ENCODE data around the genes MCTP1 and RHOBTB3.

DNA sequence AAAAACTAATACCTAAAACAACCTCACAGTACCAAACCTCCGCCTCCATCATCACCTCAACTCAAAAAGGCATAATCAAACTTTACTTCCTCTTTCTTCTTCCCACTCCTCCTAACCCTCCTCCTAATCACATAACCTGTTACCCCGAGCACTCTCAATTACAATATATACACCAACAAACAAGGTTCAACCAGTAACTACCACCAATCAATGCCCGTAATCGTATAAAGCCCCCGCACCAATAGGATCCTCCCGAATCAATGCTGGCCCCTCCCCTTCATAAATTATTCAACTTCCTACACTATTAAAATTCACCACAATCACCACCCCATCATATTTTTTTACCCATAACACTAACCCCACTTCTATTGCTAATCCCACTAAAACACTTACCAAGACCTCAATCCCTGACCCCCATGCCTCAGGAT is 49.6 kb downstream of the KIAA0825 start:
- PRO-cap: no peak

DNA sequence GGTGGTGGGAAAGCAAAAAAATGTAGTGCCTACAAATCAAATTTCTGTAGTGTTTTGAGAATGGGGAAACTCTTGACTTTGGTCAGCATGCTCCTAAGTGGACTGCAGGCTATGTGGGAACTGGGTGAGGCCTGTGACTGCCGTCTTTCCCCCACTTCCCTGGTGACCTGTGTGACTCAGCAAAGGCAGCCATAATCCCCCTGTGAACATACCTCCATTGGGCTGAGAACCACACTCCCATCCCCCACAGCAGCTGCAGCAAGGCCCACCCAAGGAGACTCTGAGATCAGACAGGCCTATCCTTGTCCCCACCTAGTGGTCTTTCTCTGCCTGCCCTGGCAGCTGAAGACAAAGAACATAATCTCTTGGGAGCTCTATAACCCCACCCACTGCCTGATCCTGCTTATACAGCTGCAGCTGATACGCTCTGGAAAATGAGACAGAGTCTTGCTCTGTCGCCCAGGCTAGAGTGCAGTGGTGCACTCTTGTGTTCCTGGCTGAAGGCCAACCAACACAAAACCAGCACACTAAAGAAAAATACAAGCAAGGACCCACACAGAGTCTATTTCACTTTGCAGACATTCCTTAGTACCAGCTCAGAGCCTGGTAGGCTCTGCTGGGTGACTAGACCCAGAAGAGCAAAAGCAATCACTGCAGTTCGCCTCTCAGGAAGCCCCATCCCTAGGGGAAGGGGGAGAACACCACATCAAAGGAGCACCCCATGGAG is 106.8 kb downstream of the MCTP1 start:
- PRO-cap: no peak

- PRO-cap: no peak
Measured at GRCh38 chr5:95284832-95285643, at the start of gene MCTP1. TSS of gene MCTP1 (minus strand) at chr5:95285094.

DNA sequence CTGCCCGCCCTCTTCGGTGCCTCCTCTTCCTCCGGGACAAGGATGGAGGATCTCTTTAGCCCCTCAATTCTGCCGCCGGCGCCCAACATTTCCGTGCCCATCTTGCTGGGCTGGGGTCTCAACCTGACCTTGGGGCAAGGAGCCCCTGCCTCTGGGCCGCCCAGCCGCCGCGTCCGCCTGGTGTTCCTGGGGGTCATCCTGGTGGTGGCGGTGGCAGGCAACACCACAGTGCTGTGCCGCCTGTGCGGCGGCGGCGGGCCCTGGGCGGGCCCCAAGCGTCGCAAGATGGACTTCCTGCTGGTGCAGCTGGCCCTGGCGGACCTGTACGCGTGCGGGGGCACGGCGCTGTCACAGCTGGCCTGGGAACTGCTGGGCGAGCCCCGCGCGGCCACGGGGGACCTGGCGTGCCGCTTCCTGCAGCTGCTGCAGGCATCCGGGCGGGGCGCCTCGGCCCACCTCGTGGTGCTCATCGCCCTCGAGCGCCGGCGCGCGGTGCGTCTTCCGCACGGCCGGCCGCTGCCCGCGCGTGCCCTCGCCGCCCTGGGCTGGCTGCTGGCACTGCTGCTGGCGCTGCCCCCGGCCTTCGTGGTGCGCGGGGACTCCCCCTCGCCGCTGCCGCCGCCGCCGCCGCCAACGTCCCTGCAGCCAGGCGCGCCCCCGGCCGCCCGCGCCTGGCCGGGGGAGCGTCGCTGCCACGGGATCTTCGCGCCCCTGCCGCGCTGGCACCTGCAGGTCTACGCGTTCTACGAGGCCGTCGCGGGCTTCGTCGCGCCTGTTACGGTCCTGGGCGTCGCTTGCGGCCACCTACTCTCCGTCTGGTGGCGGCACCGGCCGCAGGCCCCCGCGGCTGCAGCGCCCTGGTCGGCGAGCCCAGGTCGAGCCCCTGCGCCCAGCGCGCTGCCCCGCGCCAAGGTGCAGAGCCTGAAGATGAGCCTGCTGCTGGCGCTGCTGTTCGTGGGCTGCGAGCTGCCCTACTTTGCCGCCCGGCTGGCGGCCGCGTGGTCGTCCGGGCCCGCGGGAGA is 658 bp downstream of the GPR150 start:
- PRO-cap: bidirectional peak, plus-strand start at position 469 of the sequence, minus-strand start at position 188 of the sequence

- PRO-cap: unidirectional peak, minus-strand start at chr5:95641925; bidirectional peak, plus-strand start at chr5:95642112, minus-strand start at chr5:95641925
Measured at GRCh38 chr5:95641593-95642334, 4.8 kb upstream of the RFESD start.

GRCh38 chr5:95730602-95731402 is at the start of gene RHOBTB3:
TSS of gene RHOBTB3 (plus strand) at chr5:95731336.
- PRO-cap: bidirectional peak, plus-strand start at chr5:95730920, minus-strand start at chr5:95730886; bidirectional peak, plus-strand start at chr5:95731066, minus-strand start at chr5:95730997; bidirectional peak, plus-strand start at chr5:95731363, minus-strand start at chr5:95731200

GRCh38 chr5:95736371-95737218 is 5.5 kb downstream of the RHOBTB3 start:
- PRO-cap: no peak

DNA sequence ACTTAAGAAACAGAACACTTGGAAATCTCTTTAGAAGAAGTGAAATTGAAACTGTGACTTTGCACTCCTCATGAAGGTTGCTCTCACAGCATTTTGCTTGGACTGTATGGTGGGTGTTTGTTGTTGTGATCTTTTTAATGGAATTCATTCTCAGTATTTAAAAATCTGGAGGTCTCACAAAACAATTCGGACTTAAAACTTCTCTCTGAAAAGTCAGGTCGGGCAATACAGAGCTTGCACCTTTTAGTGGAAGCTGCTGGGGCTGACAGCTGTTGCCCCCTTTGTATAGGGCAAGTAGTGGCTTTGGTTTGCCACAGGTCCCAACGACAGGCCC is 540 bp upstream of the GLRX start:
- PRO-cap: no peak

GRCh38 chr5:95864840-95865801 is 42.6 kb upstream of the GLRX start:
- PRO-cap: no peak

DNA sequence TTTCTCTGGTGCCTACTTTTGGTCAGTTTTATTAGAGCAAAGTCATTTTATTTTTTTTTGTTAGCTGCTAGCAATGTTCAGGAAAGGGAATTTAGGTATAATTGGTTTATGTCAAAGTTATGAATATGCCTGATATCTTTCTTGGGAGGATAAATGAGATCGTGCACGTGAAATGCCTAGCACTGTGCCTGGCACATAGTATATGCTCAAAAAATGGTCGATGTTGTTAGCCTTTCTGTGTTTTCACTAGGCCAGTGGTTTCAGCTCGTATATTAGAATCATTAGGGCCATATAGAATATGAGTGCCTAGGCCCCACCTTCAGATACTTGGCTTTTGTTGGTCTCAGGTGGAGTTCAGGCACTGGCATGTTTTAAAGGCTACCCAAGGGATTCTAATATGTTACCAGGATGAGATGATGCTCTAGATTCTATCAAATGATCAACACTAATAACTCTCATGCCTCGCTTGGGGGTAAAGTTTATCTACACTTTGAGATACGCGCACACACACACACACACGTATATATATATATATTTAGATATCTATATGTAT is 56.8 kb downstream of the ELL2 start:
- PRO-cap: no peak

- PRO-cap: no peak
Measured at GRCh38 chr5:95916850-95917274, 44.8 kb downstream of the ELL2 start.

DNA sequence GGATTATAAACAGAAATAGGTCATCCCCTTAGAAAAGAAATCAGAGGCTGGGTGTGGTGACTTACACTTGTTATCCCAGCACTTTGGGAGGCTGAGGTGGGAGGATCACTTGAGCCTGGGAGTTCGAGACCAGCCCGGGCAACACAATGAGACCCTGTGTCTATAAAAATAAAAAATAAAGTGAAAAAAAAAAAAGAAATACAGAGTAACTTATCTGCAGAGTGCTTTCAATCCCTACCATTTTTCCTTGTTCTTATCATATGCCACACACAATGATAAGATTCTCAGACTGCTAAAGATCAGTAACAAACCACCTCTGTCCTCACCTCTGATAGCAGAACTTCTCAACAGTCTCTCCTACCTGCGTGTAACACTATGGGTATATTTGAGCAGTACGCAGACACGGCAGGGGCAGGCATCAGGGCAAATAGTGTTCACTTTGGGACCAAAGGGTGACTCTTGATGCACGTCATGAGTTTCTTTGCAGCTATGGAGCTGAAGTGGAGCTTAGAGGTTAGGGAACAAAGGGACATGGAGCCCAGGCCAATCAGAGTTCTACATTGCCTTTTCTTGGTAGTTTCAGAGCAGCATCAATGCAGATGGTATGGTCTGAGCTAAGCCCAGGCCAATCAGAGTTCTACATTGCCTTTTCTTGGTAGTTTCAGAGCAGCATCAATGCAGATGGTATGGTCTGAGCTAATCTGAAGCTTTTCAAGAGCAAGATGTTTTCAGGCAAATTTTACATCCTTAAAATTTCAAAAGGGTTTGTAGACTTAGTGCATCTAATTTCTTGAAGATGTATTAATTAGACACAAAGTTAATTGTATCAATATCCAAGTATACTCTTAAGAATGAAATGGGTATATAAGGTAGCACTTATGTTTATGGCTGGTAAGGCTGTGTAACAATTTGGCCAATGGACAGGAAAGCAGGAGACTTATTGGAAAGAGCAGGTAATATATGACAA is 38.3 kb downstream of the ELL2 start:
- PRO-cap: no peak

DNA sequence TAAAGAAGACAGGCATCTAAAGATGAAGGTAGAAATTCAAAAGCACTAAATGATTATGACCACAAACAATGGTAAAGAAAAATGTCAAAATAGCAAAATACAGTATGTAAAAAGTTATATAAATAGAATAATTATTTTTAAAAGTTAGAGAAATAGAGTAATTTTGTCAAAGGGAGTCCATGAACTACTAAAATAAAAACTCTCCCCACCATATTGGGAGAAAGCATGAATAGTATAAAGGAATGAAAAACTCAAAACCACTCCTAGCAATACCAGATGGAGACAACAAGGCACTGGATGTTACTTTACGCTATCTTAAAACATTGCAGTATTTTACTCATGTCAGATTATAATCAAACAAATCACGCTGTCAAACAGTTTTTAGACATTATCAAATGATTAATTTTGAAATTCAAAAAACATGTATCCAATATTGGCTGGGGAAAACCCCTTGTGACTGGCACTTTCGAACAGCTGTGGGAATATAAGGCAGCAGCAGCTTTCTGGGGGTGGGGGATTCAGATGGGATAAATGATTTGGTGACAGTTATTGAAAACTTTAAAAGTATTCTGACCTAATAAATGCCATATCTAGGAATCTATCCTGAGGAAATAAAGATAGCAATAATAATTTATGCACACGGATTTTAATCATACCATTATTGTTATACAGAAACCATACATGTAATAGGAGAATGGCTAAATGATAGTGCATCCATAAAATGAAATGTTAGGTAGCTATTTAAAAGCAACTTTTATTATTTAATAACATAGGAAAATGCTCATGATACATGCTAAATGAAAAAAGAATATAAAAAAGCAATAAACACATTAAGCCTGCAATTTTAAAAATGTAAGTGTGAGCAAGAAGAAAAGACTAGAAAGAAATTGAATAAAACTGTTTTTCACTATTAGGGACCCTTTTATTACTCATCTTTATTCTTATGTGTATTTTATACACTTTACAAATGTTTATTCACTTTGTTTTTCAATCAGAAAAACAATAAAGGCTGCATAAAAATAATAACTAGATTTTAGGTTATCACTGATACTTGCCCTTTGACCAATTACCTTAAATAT is 28.6 kb downstream of the ELL2 start:
- PRO-cap: no peak

- PRO-cap: no peak
Measured at GRCh38 chr5:95958297-95958756, 3.3 kb downstream of the ELL2 start.

- PRO-cap: no peak
Measured at GRCh38 chr5:95989169-95989653, 27.6 kb upstream of the ELL2 start.

DNA sequence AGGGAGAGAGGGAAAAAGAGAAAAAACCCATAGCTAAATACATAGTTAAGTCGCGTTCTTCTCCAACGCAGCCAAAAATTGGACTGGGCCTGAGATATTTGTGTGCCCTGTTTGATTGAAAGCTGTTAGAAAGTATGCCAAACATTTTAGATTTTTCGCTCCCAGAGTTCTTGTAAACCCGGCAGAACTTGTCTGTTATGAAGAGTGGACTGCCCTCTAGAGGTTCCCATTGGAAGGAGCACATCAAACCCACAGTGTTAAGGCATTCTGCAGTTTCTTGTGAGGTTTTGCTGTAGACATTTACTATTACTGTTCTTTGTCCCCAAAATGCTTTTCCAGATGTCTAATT is 96.7 kb downstream of the PCSK1 start:
- PRO-cap: no peak

GRCh38 chr5:96764883-96765553 is 42.7 kb downstream of the ERAP1 start:
- PRO-cap: no peak

- PRO-cap: no peak
Measured at GRCh38 chr5:97033207-97034048, 97.5 kb downstream of the LNPEP start.

- PRO-cap: no peak
Measured at GRCh38 chr5:97193075-97193402, 10.0 kb upstream of the RIOK2 start.

DNA sequence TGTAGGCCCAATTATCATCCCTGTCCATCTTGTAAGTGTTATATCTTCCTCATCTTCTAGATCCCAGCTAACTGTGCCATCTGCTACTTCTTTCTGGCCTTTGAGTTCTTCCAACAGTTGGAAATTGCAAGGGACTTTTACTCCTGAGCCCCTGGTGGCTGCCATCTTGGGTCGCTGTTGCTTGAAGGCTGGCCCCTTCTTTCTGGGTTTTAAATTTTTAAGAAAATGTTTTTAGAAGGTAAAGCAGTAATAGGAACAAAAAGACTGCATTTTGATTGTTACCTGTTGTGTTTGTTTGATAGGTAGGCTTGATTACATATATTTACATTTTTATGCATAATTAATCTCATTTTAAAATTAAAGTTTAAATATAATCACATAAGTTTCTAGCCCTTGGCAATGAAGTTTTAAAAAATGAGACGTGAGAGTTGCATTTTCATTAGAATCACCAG is 153.9 kb upstream of the RIOK2 start:
- PRO-cap: unidirectional peak, minus-strand start at position 189 of the sequence

Data from sciatic nerve (tissue), 1 donor.